Measurements from ENCODE around the genes BLVRA, PGAM2 and NACAD.

DNA sequence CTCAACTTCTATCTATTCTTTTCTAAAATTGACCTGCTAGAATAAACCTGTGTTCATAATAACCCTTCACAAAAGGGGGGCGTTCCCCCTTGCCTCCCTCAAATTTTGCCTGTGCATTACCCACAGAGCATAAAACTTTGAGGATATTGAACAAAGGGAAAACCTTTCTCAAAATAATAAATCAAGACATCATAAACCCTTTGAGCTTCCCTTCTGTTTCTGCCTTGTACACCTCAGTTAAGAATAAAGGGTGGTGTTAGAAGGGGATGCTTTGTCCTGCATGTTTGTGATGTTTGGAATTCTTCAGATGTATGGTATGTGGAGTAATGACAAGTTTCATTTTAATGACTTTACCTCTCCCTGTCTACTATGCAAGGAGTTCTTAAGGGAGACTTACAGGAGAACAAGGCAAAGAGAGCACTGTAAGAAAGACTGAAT, 99.2 kb downstream of the HECW1 start:
- PRO-cap, 2 experiments: no peak in any of the 2 experiments

DNA sequence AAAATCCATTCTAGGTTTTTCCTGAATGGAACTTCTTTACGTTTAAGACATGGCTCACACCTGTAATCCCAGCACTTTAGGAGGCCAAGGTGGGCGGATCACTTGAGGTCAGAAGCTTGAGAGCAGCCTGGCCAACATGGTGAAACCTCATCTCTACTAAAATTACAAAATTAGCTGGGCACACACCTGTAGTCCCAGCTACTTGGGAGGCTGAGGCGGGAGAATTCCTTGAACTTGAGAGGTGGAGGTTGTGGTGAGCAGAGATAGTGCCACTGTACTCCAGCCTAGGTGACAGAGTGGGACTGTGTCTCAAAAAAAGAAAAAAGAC, 5.6 kb downstream of the STK17A start:
- PRO-cap, 2 experiments: peak in 1 of 2 experiments; most common plus-strand start position 235 of the sequence (in 1)

DNA sequence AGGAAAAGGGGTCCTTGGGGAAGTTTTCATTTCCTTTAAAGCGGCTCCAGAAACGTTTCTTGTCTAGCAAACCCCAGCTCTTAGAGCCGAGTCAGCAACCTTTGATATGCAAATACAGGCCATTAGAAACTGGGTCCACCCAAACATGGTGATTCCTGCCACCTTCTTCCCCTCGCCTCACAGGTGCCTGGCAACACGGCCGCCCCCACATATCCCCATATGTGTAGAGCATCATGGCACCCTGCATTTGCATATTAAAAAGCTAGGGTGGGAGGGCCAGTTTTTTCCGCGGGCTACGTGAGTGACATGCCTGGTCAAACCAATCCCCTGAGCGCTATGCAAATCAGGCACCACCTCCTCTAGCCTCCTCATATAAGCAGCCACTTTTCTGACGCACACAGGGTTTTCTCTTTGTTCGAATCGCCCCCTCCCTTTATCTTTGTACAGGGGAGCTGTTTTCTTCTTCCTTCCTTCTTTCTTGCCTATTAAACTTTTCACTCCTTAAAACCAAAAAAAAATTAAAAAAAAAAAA, 60.0 kb downstream of the COA1 start:
- PRO-cap, 2 experiments: peak in 2 of 2 experiments; most common plus-strand start position 400 of the sequence (in 2); most common minus-strand start position 256 of the sequence (in 1)

GRCh38 chr7:43757927-43758968, at the start of gene BLVRA:
Gene BLVRA, plus strand, starts transcription at chr7:43758680.
- PRO-cap, 2 experiments: peak in 2 of 2 experiments; most common plus-strand start chr7:43758712 (in 2); most common minus-strand start chr7:43758564 (in 1)

- PRO-cap, 2 experiments: no peak in any of the 2 experiments
Measured at GRCh38 chr7:44064808-44065725, at the start of gene PGAM2. Gene PGAM2, minus strand, starts transcription at chr7:44065567.

DNA sequence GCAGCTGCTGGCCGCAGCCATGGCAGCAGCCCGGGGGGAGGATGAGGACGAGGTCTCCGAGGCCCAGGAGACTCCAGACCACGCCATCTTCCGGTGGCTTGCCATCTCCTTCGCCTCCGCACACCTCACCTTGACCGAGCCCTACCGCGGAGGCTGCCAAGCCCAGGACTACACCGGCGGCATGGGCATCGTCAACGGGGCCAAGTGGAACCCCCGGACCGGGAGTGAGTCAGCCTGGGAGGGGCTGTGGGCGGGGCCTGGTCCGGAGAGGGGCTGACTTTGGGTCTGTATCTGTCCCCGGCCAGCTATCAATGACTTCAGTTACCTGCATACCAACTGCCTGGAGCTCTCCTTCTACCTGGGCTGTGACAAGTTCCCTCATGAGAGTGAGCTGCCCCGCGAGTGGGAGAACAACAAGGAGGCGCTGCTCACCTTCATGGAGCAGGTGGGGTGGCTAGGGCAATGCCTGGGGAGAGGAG, 8.6 kb downstream of the AEBP1 start:
- PRO-cap, 2 experiments: no peak in any of the 2 experiments

DNA sequence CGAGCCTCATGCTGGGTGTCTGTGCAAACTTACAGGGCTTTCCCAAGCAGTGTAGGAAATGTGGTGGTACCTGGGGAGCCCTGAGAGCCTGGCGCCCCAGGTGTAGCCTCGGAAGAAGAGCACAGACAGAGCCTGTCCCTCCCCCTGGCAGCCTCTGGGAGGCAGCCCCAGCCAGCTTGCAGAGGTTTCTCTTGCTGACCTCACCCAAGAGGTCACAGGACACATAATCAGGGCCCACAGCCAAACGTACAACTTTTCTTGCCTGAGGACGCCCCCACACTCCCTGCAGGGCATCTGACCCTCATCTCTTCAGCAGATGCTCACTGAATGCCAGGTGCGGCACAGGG, 16.1 kb upstream of the MYL7 start:
- PRO-cap, 2 experiments: no peak in any of the 2 experiments

GRCh38 chr7:44489615-44490281, 710 bp downstream of the NUDCD3 start:
- PRO-cap, 2 experiments: peak in 2 of 2 experiments; most common plus-strand start chr7:44490035 (in 2); most common minus-strand start chr7:44489780 (in 1)

- PRO-cap, 2 experiments: no peak in any of the 2 experiments
Measured at GRCh38 chr7:44519152-44519853, 21.8 kb downstream of the NPC1L1 start.

GRCh38 chr7:44539868-44540590, 1.1 kb downstream of the NPC1L1 start:
- PRO-cap, 2 experiments: no peak in any of the 2 experiments

DNA sequence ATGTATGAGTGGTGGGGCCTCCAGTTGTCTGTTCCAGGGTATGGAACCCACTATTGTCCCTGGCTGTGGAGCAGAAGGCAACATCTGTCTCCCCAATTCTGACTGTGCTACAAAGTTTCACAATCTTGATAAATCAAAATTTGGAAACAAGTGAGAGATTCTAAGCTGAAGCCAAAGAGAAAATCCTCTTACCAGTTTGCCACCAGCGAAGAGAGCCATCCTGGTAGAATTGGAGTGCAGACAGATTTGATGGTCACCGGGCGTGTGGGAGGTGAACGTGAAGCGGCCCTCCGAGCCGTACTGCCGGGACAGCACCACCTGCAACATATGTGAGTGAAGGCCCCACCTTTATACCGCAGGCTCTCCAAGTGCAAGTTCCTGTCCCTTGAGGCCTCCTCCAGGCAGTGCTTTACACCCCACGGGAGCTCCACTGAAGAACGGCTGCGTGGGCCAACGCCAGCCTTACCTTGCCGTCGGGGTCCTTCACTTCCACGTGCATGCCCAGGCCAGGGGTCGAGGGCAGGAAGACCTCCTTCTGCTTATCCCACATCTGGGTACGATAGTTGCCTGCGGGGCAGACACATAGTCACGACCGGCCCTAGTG, 672 bp downstream of the TMED4 start:
- PRO-cap, 2 experiments: peak in 2 of 2 experiments; most common plus-strand start position 430 of the sequence (in 2); most common minus-strand start position 322 of the sequence (in 2)

DNA sequence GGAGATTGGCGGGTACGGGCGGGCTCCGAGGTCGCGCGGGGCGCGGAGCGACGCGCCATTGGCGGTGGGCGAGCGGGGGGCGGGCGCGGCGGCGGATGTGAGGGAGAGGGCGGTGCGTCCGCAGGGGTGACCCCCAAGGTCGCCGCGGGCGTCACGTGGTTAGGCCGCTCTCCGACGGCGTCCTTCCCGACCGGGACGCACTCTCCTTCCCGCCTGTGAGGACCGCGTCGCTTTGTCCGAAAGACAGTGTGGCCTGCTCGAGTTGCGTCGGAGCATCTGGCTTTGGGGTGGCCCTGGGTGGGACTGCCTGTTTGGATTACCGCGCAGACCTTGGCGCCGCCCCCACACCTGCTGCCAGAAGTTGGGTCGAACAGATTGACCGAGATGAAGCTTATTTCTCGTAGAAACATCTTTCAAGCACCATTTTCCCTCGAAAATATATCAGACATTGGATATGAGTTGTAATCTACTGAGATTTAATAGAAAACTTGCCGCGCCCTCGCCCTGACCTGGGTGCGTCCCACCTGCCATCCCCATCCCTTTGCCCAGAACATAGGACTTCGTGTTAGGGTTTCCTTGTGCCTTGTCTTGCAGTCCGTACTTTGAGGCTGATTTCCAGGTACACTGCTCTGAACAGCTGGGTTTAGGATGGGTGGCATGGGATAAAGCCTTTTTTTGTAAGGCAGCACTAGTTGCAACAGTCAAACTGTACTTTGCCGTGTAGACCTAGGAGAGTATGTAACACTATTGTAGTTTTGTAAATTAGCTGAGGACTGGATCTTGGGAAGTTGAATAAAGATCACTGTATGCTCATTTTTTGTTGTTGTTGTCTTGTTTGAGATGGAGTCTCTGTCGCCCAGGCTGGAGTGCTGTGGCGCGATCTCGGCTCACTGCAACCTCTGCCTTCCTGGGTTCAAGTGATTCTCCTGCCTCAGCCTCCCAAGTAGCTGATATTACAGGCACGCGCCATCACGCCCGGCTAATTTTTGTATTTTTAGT, 758 bp downstream of the OGDH start:
- PRO-cap, 2 experiments: peak in 1 of 2 experiments; most common plus-strand start position 167 of the sequence (in 1); most common minus-strand start position 305 of the sequence (in 1)

- PRO-cap, 2 experiments: no peak in any of the 2 experiments
Measured at GRCh38 chr7:44799310-44800028, 3.0 kb downstream of the PPIA start.

GRCh38 chr7:44802656-44803292, 6.3 kb downstream of the PPIA start:
- PRO-cap, 2 experiments: no peak in any of the 2 experiments

- PRO-cap, 2 experiments: no peak in any of the 2 experiments
Measured at GRCh38 chr7:44830823-44831622, 16.9 kb downstream of the H2AZ2 start.

DNA sequence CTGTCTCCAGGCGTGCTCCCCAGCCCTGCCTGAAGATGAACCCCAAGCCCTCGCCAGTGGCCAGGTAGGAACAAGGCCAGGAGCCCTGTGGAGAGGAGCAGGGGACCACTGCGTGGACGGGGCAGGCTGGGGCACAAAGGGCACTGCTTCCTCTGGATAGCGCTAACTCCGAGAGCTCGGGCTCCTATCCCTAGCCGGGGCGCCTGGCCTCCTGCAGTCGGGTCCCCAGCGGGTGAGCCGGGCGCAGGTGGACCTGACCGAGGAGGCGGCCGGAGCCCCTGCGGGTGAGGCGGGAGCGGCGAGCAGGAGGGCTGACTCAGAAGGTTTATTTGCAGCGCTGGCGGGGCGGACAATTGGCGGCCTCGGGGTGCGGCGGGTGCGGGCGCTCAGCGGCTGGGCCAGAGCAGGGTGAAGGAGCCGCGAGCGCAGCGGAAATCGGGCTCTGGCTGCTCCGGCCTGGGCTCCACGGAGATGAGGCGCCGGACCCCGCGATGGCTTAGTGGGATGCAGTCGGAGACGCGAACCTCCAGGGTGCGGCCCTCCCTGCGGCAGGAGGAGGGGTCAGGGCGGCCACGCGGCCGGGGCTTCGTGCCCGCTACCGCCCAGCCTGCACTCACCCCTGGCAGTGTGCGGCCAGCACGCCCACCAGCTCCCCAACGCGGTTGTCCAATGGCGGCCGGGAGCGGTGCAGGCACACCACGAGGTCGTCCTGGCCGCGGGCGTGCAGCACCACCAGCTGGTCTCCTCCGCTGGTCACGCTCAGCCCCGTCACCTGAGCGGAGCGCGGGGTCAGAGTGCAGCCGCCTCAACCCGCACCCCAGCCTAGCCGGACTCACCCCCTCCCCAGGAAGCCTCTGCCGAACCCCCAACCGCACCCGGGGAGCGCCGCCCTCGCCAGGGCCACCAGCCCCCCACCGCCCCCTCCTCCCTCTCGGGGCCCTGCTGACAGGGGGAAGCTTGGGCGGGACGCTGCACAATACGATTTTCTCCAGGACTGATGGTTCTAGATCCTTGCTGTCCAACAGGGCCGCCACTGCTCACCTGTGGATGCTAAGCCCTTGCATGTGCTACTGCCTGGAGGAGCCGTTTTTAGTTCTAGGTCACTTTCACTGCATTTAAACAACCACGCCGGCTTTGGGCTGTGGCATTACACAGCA, 16.1 kb downstream of the MYO1G start:
- PRO-cap, 2 experiments: no peak in any of the 2 experiments

DNA sequence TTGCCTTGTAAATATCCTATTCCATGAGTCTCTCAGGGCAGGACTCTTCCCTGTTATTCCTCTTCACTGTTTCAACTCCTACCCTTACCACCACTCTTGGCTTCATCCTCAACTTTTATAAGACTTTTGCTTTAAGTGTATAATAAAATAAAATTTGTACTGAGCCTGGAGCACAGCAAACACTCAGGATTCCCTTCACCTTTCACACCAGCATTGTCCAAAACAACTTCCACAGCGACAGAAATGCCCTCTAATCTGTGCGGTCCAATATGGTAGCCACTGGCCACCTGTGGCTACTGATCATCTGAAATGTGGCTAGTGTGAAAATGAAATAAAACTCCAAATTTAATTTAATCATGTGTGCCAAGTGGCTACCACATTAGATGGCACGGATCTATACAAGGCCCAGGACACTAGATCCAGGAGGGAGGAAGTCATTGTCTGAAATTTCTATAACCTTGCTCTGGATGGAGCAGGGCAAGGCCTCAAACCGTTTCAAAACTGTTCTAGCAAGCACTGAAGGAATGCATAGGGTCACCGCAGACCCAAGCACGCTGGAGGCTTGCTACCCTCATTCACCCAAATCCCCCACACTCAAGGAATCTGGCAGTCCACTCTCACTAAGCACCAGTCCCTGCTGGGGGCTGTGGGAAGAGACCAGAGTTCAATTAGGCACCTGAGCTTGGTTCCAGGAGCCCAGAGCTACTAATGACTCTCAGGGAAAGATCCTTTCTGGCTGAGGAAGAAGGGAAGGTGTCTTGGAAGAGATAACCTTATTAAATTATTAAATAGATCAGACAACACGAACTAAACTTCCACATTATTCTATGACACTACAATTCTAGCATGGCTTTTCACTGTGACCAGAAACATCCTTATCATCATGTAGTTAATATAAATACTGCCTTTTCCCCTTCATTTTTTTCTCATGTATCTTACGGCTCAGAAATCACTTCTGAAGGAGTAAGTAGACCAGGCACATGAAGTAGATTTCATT, 6.4 kb upstream of the MYO1G start:
- PRO-cap, 2 experiments: no peak in any of the 2 experiments

DNA sequence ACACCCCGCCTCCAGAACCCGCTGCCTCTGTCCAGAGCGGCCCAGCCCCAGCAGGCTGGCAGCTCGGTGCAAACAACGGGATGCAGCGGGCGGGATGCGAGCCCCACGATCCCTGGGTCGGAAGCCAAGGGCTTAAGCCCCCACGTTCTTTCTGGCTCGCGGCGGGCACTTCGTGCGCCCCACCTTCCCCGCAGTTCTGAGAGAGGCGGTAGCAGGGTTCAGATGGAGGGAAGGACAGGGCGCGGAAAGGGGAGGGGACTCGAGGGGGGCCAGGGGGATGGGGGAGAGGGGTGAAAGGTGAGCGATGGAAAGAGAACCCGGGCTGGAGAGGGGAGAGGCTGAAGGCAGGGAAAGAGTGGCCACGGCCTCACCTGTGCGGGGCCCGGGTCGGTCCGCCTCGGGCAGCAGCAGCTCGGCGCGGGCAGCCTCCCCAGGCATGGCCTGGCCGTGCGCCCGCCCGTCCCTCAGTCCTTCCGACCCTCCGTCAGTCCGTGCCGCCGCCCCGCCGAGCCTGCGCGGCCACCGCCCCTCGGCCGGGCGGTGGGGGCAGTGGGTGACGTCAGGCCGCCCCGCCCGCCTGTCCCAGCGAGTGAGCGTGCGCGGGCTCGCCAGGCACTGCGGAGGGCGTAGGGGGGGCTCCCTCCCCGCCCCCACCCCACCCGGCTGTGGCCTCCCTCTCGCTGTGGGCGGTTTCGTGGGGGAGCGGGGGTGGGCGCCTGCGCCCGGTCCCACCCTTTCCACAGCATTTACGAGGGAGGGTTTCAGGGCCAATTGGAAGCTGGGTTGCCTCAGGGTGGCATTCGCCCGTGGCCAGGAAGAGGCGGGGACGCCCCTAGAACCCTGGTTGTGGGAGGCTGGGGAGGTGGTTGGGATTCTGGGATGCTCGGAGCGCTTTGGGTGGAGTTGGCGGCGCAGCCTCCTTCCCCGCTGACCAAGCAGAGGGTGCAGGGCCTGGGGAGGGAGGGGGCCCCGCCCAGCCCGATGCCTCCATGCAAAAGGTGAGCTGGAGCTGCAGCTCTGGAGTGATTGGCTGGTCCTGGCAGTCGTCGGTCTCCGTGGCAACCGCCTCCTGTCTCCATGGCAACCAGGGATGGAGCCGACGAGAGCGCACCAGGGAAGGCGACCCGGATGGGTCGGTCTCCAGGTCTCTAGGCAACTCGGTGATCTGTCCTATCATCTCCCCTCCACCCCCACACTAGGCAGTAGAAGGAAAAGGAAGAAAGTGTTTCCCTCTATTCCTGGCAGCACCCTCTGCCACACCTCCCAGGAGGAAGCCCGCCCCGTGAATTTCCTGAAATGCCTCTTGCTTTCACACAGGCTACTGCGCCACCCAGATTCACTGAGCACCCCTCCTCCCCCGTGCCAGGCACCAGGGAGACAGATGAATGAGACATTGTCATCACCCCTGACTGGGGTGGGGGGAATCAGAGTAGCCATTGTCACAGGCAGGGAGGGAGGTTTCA, at the start of gene NACAD:
NACAD (minus strand) TSS at position 513 of the 1,463 bp plus-strand sequence.
- PRO-cap, 2 experiments: peak in 1 of 2 experiments; most common minus-strand start position 513 of the sequence (in 1)

- PRO-cap, 2 experiments: no peak in any of the 2 experiments
Measured at GRCh38 chr7:45691423-45691857, 117.3 kb downstream of the ADCY1 start.

GRCh38 chr7:45889285-45890049, 1.2 kb downstream of the IGFBP1 start:
- PRO-cap, 2 experiments: no peak in any of the 2 experiments

Measured in cytotoxic T cell (primary cell).